ENCODE measurements around a stretch of chr5.

DNA sequence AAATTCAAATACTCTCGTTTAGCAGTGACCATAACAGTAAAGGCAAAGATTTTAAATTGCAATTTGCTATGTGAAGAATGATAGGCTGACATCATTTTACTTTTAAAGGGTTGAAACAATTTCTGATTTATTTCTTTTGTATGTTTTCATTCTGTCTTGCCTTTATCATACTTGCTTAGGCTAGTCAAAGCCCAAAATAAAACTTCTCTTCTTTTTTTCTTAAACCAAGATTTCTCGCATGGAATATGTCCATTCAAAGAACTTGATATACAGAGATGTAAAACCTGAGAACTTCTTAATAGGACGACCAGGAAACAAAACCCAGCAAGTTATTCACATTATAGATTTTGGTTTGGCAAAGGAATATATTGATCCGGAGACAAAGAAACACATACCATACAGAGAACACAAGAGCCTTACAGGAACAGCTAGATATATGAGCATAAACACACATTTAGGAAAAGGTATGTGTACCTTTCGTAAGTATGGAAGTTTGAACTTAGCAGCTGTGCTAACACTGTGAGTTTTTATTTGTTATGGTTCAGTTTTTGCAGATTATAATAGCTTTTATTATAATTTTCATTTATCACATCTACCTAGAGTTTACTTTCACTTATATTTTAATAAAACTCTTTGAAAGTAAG, 63.6 kb downstream of the CSNK1G3 start:
- PRO-cap, result no peak

DNA sequence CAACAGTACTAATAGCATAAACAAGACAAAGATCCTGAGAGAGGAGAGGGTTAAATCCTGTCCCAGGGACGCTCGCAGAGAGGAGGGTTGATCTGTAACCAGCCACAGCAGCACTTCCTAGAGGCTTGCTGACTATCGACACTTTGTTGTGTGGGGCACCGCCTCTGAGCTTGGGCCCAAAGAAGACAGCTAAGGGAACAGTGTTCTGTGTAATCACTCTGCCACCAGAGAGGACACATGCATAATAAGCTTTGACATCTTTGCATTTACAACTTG, 363.8 kb downstream of the CSNK1G3 start:
- PRO-cap, result no peak

DNA sequence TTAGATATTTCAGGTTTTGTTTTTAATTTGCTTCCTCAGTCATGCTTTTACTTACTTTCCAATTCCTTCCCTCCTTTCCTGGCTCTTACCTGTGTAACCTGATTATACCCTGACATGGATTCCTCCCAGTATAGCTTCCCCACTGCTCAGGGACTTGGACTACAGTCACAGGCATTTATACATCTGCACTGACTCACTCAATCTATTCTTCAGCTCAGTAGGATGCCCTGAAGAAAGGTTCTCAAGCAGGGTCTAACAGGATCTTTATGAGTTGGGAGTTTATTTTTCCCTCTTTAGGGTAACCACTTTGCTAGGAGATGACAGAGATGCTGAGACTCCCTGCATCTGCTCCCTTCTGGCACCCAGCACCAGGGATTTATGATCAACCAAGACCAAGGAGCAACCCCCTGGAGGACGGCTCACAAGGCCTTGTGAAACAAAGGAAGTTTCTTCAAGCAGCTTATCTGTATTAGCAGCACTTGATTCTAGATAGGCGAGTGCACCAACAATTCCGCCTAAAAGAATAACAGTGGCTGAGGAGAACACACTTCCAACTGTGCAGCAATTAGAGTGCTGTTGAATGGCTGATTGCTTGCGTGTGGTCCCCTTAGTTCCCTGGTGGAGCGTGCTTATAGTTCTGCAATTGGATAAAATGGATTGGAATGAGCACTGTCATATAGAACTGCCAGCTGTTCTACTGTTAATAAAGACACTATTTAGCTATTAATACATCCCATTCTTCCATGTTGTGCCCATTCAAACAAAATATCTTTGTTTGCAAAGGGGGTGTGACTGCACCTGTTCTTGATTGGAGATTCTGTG, 482.6 kb downstream of the ZNF608 start:
- PRO-cap, result no peak

GRCh38 chr5:124402059-124402695, 344.3 kb downstream of the ZNF608 start:
- PRO-cap, result no peak

- PRO-cap, result no peak
Measured at GRCh38 chr5:124538118-124538545, 208.3 kb downstream of the ZNF608 start.

- PRO-cap, result no peak
Measured at GRCh38 chr5:124629001-124629531, 117.4 kb downstream of the ZNF608 start.

DNA sequence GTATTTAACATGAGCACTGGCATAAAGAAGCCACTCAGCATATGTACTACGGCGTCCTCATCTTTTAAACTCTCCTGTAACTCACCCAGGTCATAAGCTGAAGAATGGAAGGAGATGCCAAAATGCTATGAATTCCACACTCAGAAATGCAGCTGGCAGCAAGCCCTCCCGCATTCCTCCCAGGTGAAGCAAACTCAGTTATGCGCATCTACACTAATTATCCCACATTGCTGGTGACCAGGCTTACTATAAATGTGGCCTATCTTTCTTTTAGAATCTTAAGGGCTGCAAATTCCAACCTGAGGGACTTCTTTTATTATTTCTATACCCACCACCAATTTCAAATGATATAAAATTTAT, 85.7 kb downstream of the ZNF608 start:
- PRO-cap, result no peak

DNA sequence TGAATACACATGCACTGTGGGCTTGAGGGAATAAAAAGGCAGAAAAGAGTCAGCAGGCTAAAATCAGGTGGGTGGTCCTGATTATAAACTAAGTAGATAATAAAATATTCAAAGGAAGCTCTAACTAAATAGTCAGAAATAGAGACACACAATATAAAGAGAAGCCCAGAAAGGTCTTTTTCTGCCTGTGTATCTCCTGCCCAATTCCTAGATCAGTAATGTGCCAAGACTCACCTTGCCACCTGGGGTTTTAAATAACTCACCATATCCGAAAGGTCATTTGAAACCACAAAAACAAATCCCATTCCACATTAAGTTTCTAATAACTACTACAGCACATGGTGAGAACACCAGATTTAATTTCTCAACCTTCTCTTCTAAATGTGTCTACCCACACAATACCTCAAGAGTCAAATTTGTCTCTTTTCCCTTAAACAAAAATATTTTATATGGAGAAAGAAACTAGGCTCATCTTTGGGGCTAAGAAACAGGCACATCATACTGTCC, 75.3 kb downstream of the ZNF608 start:
- PRO-cap, result no peak

DNA sequence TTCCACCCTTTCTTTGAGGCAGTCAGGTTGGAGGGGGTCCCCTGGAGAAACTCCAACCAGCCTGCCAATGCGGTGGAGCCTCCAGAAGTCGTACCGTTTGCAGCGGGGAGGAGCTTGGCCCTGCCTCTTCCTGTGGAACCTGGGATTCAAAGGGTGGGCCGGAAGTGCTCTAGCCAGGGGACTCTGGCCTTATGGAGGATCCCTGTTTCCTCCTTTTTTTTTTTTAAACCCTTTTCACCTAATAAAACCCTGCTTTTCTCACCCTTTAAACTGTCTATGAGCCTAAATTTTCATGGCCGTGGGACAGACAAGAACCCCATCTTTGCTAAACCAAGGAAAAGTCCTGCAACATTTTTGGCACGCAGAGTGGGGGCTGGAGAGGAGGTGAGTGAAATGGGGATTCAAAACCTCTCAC, 216.4 kb upstream of the ZNF608 start:
- PRO-cap, result no peak

GRCh38 chr5:125005242-125005762, 258.9 kb upstream of the ZNF608 start:
- PRO-cap, result no peak

GRCh38 chr5:125012592-125013052, 266.2 kb upstream of the ZNF608 start:
- PRO-cap, result no peak

DNA sequence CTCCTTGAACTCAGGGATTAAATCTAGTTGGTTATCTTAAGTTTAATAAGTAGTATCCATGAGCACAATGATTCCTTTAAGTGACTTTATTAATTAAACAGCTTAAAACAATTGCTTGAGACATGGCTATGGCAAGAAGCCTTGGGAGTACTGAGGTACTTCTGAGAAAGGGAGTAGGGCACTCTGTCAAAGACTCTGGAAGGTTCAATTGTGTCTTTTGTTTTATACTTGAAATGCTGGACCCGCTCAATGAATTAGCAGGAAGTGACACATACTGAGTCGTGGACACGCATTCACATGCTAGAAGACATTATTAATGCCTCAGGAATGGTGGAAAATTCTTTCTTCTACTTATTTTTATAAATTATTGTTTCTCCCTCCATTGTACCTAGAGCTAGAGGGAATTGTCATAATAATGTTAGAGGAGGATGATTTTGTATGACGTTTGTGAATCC, 347.3 kb upstream of the ZNF608 start:
- PRO-cap, result no peak

GRCh38 chr5:126404303-126404736, 18.9 kb upstream of the GRAMD2B start:
- PRO-cap, result no peak

DNA sequence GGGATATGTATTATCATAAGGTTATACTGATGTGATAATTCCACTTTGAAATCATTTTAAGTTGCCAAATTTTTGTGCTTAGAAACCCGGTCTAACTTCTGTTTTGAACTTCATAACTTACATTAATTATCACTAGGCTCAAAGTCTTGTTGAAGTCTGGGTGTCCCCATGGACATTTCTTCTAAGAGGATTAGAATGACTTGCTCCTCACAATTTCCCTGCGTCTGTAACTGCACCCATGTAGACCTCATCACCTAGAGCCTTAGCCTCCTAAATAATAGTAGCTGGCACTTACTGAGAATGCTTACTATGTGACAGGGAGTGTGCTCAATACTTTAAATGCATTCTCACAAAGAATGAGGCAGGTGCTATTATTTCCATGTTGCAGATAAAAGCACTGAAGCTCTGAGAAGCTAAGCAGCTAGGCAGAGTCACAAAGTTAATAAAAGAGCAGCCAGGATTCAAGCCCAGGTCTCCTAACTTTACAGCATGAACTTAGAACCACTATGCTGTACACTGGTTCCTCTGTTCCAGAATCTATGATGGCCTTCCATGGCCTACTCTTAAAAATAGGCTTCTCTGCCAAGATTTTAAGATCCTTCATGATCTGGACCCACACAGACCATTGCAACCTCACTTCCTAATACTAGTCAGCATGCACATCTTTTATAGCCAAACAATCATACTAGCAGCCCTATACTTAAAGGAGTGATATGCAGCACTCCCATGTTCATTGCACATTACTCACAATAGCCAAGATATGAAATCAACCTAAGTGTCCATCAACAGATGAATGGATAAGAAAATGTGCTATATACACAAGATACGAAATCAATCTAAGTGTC, 1.5 kb downstream of the GRAMD2B start:
- PRO-cap, result no peak

- PRO-cap, result no peak
Measured at GRCh38 chr5:126469793-126470563, 46.8 kb downstream of the GRAMD2B start.

GRCh38 chr5:126503578-126504429, 80.6 kb downstream of the GRAMD2B start:
- PRO-cap, result no peak

GRCh38 chr5:126538966-126539558, 56.0 kb downstream of the ALDH7A1 start:
- PRO-cap, result no peak

GRCh38 chr5:126886941-126887677, 110.2 kb downstream of the LMNB1 start:
- PRO-cap, result no peak

GRCh38 chr5:127409510-127409865, 108.0 kb upstream of the PRRC1 start:
- PRO-cap, result no peak

DNA sequence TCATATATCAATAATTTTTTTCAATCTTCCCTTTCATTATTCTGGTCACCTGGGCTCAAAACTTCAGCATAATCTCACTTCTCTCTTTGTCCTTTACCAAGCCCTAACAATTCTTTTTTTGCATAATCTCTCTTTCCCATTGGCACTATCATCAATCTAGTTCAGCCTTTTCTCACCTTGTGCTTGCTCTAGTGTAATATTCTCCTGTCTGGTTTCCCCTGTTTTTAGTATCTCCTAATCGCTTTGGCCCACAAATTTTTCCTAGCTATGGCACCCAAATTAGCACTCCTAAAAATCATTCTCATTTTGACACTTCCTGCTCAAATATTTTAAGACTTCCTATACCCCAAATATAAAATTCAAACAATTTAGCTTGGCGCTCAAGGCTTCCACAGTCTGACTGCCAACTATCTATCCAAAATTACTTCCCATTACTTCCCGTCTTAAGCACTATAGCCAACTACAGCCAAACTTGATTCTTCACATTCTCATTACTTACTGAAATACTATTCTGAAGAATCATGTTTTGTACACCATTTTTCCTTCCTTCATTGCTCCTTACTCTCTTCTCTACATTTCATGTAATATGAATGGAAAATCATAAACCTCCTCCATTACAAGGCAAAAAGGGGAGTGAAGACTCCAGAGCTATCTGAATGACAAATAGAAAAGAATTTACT, 65.9 kb upstream of the SLC12A2 start:
- PRO-cap, result no peak

All from rectum (tissue), 1 donor.